GM12892 (cell line): ENCODE measurements around the genes C2CD4B, TLN2 and LACTB.

GRCh38 chr15:62112641-62113500 is 46.1 kb downstream of the C2CD4A start:
- RRBS, result no CpG with 5 or more reads among the region's 10 CpGs

GRCh38 chr15:62165131-62165885 is at the start of gene C2CD4B:
Gene C2CD4B (minus strand): TSS chr15:62165285.
- RRBS, result 3% methylated on average over 6 of the region's 33 CpGs

DNA sequence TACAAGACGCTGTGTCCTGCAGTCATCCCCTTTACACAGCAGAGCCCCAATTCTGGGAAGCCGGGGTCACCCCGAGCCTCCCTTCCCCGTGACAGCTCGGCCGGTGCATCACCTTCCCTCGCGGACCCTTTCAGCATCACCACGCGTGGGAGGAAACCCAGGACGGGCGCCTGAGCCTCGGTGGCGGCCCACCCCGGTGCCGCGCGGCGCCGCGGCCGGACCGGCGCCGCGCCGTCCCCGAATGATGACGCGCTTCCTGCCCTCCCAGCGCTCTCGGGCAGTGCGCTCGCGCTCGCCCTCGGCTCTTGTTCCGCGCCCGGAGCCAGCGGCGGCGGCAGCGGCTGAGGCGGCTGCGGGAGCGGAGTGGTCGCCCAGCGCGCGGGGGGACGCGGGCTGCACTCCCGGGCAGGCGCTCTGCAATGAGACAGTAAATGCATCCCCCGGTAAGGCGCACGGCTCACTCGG is at the start of gene TLN2:
TLN2 (plus strand) TSS at position 308 of the 465 bp plus-strand sequence.
- RRBS, result 3% methylated on average over 7 of the region's 59 CpGs

DNA sequence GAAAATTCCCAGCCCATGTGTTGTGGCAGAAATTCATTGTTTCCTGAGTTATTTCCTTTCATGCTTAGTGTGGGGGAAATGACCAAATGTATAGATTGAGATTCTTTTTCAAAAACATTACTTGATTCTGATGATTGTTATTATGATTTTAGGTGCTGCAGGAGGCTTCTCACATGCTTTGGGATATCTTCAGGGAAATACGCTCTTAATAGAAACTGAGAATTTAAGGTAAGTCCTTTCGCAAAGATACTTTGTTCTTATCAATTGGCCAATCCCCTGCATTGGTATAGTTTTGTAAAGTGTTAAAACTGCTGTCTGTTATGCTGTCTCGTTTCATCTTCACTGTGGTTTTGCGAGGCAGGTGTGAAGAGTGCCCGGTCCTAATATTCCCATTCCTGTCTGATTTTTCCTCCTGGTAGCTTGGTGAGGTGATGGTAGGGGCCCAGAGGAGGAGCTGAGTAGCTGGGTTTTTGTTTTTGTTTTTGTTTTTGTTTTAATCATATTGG is 199.2 kb downstream of the TLN2 start:
- RRBS, result no CpG with 5 or more reads among the region's 5 CpGs

DNA sequence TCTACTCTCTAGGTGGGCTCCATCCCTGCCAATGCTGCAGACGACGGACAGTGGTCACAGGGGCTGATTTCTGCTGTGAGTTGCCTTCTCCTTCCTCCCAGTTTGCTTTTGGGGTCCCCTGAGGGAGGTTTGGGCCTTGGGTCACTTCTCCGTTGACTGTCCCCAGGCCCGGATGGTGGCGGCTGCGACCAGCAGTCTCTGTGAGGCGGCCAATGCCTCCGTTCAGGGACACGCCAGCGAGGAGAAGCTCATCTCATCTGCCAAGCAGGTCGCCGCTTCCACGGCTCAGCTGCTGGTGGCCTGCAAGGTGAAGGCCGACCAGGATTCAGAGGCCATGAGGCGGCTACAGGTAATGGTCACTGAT is 206.8 kb upstream of the TPM1 start:
- RRBS, result no CpG with 5 or more reads among the region's 15 CpGs

GRCh38 chr15:62935475-62936076 is 107.0 kb upstream of the TPM1 start:
- RRBS, result no CpG with 5 or more reads among the region's 9 CpGs

DNA sequence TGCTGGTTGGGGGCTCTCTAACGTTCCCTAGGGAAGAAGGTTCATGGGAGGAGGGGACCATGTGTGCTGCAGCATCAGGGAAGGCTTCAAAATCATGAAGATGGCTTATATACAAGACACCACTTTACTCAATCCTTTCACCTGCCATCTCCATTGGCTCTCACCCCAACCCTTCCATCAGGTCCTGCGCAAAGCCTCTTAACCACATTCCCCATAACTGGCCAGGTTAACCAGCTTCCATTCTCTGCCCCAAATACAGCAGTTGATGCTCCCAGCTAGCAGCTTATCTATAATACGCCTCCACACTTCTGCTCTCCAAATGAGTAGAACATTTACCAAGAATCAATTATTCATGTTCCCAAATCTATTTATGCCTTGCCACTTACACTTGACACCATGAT is 103.8 kb upstream of the TPM1 start:
- RRBS, result no CpG with 5 or more reads among the region's 3 CpGs

- RRBS, result no CpG with 5 or more reads among the region's 5 CpGs
Observed at GRCh38 chr15:63070922-63071385, 28.4 kb downstream of the TPM1 start.

DNA sequence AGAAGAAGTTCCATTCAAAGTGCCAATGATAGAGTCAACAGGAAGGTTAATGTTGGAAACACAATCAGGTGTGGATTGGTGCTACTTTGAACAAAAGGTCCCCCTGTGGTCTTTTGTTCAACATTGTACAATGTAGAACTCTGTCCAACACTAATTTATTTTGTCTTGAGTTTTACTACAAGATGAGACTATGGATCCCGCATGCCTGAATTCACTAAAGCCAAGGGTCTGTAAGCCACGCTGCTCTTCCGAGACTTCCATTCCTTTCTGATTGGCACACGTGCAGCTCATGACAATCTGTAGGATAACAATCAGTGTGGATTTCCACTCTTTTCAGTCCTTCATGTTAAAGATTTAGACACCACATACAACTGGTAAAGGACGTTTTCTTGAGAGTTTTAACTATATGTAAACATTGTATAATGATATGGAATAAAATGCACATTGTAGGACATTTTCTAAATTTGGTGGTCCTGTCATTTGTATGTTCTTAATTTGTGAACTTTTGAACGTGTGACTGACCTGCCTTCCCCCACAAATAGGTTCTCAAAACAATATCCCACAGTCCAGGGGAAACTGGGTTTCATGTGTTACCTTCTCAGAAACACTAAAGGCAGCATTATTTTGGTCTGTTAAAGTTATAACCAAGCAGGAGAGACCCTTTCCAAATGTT is 29.0 kb downstream of the TPM1 start:
- RRBS, result no CpG with 5 or more reads among the region's 6 CpGs

- RRBS, result 2% methylated on average over 2 of the region's 30 CpGs
Observed at GRCh38 chr15:63121399-63121939, at the start of gene LACTB. Gene LACTB (plus strand): TSS chr15:63121861.

DNA sequence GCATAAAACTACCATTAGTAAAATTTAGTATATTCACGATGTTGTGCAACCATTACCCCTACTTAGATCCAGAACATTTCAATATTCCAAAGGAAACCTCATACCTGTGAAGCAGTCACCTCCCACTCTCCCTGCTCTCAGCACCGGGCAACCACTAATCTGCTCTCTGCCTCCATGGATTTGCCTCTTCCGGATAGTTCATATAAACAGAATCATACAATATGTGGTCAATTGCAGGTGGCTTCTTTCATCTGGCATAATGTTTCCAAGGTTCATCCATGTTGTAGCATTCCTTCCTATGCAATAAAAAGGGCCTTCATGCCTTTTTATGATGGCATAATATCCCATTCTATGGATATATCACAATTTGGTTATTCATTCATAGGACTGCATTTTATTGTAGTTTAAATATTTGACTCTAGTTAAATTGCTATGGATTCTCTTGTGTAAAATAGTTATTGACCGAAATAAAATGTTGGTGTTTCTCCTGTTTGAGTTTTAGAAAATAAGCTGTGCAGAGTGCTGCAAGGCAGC is 23.9 kb downstream of the CA12 start:
- RRBS, result 75% methylated on average over 1 of the region's 4 CpGs

DNA sequence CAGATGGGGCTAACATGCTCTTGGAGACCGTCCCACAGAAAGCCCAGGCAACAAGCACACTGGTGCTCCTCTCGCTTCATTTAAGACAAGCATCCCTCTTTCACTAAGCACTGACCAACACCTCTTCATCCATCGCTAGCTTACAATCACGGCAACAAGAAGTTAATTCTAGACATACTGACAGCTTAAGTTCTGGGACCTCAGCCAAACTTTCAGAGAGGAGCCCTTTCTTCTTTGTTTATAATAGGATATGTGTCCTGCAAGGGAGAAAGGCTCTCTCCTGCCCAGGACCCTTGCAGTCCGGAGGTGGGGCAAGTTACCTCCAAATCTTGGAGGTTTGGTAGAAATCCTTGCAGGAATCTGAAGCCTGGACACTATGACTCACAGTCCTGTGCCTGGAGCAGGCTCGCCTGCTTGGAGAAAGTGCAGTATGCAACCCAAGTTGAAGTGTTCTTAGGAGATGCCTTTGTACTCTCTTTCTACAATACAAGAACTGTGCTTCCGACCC is 6.5 kb downstream of the CA12 start:
- RRBS, result no CpG with 5 or more reads among the region's 7 CpGs

DNA sequence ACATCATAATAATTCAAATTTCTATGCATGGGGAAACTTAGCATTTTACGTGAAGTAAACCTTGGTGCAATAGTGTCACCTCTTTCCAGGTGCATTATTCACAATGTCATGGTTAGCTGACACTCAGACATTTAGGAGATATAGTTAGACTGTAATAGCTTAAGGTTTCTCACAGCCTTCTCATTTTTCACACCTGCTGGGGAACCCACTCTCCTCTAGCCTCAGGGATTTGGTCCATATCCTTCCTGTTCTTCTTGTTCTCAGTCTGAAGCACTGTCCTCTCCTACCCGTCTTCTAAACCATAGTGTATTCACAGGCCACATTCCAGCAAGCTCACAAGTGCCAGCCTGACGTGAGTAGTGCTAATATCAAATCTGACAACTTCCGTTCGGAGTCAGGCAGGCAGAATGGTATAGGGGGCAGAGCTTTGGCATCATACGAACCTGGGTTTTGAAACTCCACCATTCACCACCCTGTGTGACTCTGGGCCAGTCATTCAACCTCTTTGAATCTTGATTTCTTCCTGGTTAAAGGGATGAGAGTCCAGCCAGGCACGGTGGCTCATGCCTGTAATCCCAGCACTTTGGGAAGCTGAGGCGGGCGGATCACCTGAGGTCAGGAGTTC is 6.9 kb upstream of the CA12 start:
- RRBS, result no CpG with 5 or more reads among the region's 9 CpGs

GRCh38 chr15:63390587-63391221 is 9.1 kb upstream of the CA12 start:
- RRBS, result no CpG with 5 or more reads among the region's 6 CpGs

DNA sequence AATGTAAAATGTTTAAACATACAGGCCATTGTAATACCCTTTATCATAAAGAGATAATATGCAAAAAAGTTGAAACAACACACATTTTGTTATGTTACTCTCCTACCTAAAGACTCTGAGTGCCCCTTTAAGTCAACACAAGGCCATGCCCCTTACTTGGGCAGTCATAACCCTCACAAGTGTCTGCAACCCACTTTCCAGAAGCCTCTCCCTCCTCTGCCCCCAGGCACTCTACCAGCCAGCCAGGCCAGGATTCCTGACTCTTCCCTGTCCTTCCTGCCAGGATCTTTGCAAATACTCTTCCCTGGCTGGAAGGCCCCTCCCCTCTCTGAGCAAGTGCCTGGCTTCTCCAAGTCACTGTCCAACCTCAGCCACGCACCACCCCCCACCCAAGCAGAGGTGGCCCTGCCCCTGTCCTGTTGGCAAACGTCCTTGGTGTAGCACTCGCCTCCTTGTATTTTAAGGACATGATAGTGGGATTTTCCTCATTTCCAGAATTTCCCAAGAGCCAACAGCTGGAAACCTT is 54.7 kb upstream of the USP3 start:
- RRBS, result no CpG with 5 or more reads among the region's 3 CpGs

DNA sequence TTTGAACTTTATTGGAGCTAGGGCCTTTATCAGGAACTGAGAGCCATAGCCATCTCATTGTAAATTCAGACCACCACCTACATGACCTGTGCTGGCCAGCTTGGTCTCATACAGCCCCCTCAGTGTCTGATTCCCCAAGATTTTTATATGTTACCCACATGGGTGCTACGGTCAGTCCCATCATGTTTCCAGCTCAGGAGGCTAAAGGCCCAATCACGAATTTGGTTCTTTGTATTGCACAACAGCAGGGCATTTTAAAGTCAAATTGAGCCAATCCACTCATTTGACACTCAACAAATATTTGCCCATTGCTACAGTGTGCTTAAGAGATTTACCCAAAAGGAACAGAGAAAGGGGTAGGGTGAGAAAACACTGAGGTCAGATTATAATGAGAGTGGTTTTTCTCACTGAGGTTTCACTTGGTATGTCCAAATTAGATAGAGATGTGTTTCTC is 31.5 kb upstream of the USP3 start:
- RRBS, result no CpG with 5 or more reads among the region's 2 CpGs

- RRBS, result 6% methylated on average over 2 of the region's 31 CpGs
Observed at GRCh38 chr15:63599897-63600641, 2.9 kb downstream of the FBXL22 start.

- RRBS, result no CpG with 5 or more reads among the region's 5 CpGs
Observed at GRCh38 chr15:63712414-63713130, 115.4 kb downstream of the FBXL22 start.

GRCh38 chr15:63767976-63768686 is 65.6 kb downstream of the HERC1 start:
- RRBS, result no CpG with 5 or more reads among the region's 7 CpGs

DNA sequence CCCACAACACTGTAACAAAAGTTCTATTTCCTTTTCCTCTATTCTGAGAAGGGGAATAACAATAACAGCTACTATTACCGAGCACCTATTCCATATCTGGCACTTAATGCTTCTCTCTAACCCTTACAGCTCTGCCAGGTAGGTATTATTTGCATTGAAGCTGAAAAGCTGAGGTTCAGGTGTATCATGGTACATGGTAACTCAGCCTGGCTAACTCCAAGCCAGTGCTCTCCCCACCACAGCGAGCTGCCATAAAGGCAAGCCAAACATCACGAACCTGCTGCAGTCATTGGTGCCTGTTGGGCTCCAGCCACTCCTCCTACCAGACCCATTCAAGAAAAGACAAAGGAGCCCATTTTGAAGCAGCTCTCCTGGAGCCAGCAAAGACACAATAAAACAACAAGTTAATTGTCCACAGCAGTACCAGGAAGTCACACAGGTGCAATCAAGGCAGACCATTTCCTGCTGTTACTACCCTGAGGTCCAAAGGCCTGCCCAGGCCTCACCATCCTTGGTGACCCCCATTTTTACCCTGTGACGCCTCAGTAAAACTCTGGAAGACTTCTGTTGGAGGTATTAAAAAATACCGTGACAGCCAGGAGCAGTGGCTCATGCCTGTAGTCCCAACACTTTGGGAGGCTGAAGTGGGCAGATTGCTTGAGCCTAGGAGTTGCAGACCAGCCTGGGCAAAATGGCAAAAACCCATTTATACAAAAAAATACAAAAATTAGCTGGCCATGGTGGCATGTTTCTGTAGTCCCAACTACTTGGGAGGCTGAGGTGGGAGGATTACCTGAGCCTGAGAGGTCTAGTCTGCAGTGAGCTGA is 77.5 kb downstream of the DAPK2 start:
- RRBS, result no CpG with 5 or more reads among the region's 5 CpGs